Neuron (in vitro differentiated cells): ENCODE results near the gene SAYSD1.

GRCh38 chr6:37820149-37820664, 680 bp downstream of the ZFAND3 start:
- PRO-cap = bidirectional peak, plus-strand start at chr6:37820515, minus-strand start at chr6:37820470

- PRO-cap = no peak
Measured at GRCh38 chr6:37831293-37832085, 12.0 kb downstream of the ZFAND3 start.

DNA sequence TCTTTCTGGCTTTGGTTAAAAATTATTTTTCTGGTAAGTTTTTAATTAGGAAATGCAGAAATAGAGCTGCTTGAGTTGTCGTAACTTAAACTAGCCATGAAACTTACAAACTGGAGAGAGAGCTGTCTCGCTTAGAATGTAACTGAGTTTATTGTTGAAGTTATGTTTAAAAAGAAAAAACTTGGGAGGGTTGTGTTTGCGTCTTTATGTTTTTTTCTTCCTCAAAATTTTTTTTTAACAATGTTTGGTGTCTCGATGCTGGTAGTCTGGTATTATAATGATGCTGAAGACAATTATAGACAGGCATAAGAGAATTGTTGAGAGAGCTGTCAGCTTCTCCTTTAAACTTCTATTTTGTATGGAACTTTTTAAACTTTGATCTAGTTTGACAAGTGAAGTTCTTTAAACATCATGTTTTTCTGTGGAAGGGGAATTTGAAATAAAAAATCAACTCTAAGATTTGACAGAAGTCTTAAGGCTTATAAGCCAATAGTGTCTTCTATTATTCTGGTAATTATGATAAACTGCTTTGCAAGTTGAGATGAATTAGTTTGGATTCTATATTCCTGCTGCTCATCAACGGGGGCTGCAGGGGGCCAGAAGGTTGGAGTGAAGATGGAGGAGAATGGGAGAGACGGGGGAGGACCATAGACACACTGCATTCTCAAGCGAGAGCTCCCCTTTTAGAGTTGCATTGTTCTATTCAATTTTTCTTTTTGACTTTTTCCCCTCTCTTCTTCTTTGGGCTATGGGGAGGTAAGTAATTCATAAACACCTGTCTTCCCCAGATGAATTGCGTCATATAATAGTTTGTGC, 29.2 kb downstream of the ZFAND3 start:
- PRO-cap = no peak

GRCh38 chr6:37857591-37858782, 38.5 kb downstream of the ZFAND3 start:
- PRO-cap = no peak

DNA sequence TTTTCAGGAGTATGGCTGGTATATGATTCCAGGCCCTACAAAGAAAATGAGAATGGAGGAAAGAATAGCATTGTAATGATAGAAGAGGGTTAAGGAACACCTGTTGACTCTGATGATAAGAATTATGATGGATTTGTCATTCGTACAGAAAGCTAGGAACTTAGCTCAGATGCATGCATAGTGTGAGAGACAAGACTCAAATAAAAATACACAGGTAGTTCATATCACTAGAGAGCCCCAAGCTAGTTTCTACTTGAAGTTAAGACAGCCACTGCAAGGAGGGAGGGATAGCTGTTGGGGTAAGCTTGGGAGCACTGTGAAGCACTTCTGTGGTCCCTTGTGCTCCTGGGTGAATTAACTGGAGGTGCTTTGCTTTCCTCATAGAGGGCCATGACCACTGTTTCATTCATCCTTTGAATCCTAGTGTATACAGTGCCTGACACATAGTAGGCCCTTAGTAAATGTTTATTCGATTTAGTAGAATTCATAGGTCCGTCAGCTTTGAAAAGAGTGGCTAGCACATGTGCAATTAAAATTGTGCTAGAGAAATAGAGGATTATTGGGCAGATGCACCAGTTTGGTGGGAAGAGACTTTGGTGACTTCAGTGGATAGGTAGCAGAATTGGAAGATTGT, 177.9 kb downstream of the ZFAND3 start:
- PRO-cap = no peak

DNA sequence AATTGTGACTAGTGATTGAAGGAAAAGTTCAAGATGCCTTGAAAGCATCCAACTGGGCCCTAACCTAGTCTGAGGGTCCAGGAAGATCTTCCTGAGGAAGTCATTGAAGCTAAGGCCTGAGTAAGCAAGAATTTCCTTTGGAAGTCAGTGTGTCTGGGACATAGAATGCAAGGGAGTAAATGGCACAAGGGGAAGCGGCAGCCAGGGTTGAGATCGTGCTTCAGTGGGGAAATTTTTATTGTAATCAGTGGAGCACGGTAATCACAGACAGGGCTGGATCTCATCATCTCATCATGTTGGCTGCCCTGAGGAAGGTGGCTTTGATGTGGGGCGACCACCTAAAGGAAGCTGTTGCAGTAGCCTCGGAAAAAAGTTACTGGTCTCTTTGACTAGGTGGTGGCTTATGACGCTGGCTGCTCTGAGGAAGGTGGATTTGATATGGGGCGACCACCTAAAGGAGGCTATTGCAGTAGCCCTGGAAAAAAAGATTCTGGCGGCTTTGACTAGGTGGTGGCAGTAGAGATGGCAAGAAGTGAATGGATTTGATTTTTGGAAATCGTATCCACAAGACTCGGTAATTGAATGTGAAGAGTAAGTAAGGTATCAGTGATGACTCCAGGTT, 320.0 kb downstream of the ZFAND3 start:
- PRO-cap = no peak

DNA sequence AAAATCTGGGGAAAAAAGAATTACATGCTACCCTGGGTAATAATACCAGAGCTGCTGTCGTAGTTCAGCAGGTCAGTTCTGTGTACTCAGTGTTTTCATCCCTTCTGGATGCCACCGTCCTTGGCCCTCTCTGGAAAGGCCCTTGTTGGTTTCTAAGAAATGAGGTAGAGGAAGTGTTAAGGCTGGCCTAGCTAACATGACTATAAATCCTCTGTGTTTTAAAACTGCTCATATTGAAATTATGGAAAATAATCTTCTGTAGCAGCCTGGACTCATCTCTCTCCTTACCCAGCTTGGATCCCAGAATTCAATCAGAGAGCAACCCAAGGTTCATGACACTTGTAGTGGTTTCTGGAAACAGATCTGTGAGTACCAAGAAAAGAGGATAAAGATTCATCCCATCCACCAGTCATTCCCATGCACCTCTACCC, 328.8 kb downstream of the ZFAND3 start:
- PRO-cap = no peak

DNA sequence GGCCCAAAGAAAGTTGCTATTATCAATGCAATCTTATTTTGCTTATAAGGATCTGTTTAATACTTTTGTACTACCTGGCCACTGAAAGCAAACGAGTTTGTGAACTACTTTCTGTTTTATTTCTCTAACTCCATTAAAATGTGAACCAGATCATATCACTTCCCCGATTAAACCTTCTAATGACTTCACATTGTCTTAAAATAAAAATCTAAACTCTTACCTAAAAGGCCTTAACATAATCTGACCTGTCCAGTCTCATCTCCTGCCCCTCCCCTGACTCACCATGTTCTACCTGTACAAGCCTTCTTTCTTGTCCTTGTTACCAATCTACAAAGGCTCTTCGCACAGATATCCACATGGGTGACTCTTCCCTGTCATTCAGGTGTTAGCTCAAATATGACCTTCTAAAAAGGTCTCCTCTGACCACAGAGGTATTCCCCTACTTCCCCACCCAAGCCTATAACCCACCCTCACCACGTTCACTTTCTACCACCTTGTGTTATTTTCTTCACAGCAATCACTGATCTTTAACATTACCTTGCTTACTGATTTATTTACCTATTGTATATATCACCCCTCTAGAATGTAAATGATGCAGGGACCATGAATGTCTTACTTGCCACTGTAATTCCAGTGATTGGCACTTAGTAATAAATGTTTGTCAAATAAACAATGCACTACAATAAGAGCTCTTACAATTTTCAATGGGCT, 96.8 kb downstream of the BTBD9 start:
- PRO-cap = no peak

GRCh38 chr6:38571961-38572524, 67.7 kb downstream of the BTBD9 start:
- PRO-cap = no peak

DNA sequence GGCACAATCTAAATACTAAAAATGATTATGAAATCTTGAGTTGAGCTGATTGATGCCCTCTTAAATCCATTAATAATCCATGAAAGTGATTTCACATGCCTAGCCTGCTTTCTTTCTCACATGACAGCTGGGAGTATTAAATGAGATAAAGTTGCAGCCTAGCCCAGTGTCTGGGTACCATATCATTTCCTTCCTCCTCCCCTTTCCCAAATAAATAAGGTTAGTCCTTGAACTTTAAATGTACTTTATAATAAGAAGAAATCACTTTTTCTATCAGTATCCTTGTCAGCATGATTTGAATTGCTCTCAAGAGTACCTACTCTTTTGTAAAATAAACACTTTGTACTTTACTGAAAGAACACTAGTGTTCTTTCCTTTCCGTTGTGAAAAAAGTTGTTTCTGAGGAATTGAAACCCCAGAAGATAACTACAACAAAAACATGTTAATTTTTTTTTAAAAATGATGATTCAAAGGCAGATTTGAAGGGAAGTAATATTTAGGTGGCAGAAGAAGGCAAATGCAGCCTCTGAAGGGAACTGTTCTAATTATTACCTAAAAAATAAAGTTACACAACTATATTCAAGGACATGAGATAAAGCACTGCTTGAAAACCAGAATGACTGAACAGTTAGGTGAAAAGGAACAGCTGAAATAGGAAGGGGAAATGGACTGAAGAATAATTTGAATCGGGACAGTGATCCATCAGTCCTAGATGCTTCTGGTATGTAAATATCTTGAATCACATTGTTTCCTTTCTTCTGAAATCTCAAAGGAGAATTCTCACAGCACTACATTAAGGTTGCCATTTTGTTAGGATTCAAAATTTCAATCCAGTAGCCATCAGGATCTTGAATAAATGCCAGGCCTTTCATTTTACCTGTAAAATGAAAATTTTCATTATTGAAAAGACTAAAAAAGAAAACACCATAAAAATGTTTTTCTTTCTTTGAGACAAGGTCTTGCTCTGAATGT, 26.2 kb downstream of the GLO1 start:
- PRO-cap = no peak

DNA sequence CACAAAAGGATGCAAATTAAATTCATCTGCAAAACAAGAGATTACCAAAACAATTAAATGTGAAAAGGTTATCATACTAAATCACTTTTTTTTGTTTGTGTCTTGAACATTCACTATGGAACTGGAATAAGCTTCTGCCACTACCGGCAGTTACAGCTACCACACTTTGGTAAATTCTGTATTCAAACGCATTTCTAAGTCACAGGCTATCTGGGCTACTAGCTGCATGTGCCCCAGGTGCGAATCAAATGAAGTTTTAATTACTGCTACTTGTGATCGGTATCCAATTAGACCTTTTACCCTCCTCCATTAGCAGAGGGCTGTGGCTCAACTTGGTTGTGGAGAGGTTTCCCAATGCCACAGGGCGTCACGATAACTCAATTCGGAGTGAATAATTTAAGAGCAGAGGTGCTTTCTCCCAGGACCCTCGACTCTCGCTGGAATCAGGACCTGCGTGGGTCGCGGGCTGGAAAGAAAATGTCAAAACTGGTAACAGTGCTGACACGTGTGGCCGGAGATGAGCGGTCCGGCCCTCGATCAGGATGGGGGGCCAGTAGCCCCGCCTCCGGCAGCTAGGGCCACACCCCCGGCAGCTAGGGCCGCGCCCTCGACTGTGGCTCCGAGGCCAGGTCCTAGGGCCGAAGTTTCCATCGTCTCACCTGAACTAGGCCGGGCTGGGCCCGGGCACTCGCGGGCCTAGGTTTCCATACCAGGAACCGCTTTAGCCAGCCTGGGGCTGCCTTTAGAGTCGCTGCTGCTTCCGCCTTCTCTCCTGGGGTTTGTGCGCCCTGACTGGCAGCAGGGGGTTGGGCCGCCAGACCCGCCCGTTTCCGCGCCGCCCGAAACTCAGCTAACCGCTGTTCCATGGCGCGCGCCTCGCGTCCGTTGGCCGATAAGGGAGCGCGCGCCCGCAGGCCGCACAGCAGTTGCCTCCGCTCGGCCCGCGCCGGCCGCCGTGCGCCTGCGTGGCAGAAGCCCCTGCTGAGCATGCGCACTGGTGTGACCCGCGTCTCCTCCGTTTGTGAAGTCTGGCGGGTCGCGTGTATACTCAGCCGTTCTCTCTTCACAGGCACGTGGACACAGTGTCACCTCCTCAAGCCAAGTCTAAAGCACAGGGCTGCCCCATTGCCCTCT, at the start of gene SAYSD1:
Gene SAYSD1, minus strand, starts transcription at position 963 of the 1,134 bp plus-strand sequence.
- PRO-cap = bidirectional peak, plus-strand start at position 607 of the sequence, minus-strand start at position 478 of the sequence; bidirectional peak, plus-strand start at position 1,012 of the sequence, minus-strand start at position 887 of the sequence

DNA sequence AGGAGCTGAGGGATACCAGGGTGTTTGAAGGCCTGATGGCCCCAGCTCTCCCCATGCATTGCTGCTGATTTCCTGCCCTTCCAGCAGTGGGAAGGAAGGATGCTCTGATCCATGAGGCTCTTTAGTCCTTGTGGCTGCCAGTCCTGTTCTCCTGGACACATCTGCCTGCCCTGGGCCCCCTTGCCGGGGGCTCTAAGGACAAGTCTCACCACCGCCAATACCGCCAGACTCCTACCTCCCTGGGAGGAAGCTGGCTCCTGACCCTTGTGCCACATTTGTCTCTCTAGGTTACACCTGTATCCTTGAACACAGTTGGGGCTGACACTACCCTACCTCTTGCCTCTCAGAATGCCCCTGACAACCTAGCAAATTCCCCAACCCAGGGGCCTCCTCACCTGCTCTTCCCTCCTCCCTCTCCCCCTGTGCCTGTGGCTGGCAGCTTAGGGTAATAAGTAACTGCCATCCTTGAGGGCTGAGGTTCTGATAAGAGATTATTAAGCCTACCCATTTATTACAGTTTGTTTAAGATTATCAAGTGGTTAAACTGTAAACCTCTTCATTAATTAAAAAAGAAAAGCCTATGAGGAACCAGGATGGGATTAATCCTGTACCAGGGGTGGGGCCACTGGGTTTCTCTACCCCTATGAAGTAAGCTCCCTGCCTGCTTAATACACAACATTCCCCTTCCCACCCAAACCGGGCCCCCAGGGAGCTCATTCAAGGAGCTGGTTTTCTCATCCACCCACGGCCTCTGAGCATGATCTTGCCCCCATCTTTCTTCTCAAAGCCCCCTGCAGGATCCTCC, 21.4 kb downstream of the KCNK5 start:
- PRO-cap = no peak

- PRO-cap = no peak
Measured at GRCh38 chr6:39222788-39223546, 6.3 kb downstream of the KCNK5 start.

DNA sequence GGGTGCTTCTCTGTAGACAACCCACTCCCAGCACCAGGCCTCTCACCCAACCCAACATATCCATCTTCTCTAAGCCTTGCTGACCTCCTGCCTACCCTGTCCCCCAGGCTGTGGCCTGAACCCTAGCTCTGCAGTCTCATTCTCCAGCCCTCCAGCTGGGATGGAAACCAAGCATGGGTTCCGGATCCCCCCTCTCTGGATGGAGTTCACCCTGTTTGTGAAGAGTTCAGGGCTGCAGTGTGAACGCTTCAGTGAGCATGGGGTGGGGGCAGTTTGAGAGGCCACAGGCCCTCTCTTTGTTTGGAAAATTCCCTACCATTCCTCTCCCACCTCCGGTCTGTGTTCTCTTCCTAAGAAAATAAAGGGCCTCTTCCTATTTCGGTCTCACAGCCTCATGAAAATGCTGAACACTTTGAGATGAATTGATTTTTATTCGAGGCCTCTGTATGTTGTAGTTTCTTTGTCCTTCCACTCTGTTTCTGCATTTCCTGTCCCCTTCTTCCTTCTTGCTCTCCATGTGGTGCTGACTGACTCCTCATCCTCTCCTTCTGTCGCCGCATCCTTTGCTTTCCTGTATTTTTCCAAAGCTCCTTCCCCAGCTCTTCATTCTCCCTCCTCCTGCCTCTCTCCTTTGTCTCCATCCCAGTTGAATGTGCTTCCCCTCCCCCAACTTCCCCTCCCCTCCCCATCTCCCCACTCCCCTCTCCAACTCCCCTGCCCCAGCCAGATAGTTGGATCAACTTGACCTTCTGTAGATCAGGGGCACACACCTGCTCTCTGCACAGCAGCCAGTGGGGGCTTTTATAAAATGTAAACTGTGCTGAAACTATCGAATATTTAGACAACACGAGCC, 2.4 kb upstream of the KCNK5 start:
- PRO-cap = no peak

GRCh38 chr6:39276480-39276840, 37.8 kb downstream of the KCNK17 start:
- PRO-cap = no peak

DNA sequence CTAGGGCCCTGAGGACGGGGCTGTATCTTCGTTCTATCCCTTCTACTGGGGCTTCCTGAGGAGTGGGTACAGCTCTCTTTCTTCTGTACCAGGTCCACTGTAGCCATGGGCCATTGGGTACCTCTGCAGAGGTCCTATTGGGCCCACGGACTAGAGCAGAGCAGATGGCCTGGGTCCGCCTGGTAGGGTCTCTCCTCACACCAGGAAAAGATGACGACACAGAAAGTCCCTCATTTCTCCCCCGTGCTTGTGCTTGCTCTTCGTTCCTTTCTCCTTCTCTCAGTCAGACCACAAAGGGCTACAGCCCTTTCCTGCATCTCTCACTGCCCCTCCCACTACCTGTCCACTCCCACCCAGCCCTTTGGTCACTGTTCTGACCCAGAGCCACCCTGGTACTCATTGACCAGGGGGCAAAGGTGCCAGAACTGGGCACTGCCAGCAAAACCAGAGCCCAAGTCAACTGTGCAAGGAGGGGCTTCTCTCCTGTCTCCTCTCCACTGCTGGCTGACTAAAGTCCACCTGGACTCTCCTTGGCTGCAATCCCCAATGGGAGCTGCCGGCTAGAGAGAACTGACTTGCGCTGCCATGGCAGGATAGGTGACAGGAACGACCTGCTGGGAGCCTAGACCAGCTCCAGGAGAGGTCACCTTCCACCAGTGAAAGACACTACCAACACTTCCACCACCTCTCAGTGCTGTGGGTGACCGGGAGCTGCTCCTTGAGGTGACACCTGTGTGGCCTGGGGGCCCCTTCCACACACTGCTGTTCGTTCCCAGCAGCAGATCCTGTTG, 32.9 kb downstream of the KCNK17 start:
- PRO-cap = no peak

DNA sequence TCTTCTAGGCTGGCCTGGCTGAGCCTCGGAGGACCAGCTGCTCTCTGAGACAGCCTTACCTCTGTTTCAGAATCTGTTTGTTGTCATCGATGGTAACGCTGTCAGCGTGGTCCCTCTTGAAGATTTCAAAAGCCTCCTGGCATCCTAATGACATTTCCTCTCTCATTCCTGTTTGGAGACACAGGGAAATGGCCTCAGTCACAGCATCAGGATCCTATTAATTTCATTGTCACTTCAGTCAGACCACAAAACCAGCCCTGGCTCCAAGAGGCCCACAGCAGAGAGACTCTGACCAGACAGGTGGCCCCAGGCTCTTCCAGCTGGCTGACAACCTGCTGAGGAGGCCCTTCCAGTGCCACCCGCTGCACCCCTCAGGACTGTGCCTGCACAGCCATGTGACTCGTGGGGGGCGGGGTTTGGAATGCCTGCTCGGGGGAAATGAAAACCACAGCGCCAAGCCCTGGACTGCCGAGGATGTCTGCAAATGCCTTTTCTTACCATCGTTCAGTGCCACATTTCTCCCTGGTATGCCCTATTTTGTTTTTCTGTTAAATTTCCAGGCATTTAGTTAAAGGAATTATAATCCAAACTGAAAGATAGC, 108.6 kb upstream of the KCNK16 start:
- PRO-cap = no peak

DNA sequence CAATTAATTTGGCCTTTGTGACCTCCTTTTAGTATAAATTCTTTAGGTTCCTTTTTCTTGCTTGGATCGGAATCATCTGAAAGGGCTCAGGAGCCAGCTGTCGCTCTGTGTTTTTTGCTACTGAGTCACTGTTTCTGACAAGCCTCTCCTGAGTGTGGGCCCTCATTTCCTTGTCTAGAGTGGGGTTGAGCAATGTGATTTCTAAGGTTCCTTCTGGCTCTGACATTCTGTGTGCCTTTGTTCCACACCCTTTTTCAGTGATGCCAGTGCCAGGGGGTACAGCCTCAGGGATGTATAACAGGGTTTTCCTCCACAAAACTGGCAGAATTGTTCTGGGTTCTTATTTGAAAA, 26.5 kb downstream of the DAAM2 start:
- PRO-cap = no peak

- PRO-cap = no peak
Measured at GRCh38 chr6:40116665-40116864, 182.3 kb upstream of the MOCS1 start.

- PRO-cap = no peak
Measured at GRCh38 chr6:40298541-40298819, 288.7 kb downstream of the LRFN2 start.